Ovary (tissue), 7 donors: ENCODE measurements around a stretch of chr13.

DNA sequence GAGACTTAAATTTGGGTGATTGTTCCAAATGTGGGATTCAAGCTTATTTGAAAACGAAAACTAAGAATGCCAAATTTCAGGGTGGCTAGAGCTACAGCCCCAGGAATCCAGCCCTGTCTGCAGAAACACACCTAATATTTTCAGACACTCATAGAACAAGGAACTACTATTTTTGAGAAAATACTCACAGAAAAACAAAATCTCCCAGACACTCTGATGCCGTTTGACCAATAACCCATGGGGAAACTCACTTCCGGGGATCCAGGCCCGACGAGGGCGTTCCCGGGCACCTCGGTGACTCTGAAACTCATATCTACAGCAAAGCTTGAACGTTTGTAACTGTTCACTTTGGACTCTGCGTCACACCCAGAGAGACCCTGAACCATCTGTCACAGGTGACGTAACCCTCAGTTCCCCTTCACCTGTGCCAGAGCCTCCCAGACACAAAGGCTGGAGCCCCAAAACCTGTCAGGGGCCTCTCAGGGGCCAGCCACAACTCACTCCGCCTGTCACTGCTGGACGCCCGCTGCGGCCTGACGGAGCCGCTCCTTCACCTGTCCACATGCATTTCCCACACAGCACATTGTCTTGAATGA, 8.1 kb downstream of the RASA3 start:
- PRO-cap, 7 experiments = no peak in any of the 7 experiments
- RAMPAGE, long total RNA, 2 experiments = no peak in any of the 2 experiments

DNA sequence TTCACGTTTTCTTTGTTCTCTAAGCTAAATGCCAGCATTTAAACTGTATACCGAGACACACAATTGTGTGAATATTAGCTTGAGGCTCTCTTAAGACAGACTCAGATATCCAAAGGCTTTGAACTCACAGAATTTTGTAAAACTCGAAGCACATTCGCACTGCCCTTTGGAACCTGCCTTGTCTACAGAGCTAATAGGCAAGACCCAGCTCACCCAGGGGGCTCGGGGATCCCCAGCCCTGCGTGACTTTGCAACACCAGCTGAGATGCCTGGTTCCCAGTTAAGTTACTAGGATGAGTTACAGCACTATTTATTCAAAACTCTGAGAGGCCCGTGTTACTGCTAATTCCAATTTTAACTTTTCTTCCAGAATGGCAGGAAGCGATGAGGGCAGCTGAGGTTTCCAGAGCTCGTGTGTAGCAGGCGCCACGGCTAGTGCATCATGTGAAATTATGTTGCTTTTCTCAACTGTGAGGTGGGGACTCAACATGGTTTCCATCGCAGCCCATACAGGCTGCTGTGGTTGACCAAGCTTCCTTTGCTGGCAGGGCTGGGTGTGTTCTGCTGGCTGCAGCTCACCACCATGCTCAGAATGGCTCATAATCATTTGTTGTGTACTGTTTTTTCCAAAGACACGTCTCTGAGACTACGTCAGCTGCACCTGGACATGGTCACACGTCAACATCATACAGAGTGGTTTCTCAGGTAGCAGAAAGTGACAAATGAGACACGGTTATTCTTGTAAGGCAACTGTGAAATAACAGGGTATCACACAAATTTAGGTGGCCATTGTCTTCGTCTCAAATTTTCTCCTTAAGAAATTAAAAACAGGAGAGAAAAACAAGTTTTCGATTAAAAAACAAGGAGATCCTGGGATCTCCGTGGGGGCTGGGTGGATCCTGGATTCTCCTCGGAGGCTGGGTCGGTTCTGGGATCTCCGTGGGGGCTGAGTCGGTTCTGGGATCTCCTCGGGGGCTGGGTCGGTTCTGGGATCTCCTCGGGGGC, 16.0 kb upstream of the RASA3 start:
- PRO-cap, 7 experiments = no peak in any of the 7 experiments
- RAMPAGE, long total RNA, 2 experiments = no peak in any of the 2 experiments

- PRO-cap, 7 experiments = no peak in any of the 7 experiments
- RAMPAGE, long total RNA, 2 experiments = no peak in any of the 2 experiments
Observed at GRCh38 chr13:114238629-114239193, 4.0 kb downstream of the CDC16 start.

GRCh38 chr13:114296278-114296973, 15.0 kb downstream of the UPF3A start:
- PRO-cap, 7 experiments = no peak in any of the 7 experiments
- RAMPAGE, long total RNA, 2 experiments = no peak in any of the 2 experiments

GRCh38 chr13:114324837-114325167, 10.5 kb downstream of the CHAMP1 start:
- PRO-cap, 7 experiments = no peak in any of the 7 experiments
- RAMPAGE, long total RNA, 2 experiments = no peak in any of the 2 experiments

DNA sequence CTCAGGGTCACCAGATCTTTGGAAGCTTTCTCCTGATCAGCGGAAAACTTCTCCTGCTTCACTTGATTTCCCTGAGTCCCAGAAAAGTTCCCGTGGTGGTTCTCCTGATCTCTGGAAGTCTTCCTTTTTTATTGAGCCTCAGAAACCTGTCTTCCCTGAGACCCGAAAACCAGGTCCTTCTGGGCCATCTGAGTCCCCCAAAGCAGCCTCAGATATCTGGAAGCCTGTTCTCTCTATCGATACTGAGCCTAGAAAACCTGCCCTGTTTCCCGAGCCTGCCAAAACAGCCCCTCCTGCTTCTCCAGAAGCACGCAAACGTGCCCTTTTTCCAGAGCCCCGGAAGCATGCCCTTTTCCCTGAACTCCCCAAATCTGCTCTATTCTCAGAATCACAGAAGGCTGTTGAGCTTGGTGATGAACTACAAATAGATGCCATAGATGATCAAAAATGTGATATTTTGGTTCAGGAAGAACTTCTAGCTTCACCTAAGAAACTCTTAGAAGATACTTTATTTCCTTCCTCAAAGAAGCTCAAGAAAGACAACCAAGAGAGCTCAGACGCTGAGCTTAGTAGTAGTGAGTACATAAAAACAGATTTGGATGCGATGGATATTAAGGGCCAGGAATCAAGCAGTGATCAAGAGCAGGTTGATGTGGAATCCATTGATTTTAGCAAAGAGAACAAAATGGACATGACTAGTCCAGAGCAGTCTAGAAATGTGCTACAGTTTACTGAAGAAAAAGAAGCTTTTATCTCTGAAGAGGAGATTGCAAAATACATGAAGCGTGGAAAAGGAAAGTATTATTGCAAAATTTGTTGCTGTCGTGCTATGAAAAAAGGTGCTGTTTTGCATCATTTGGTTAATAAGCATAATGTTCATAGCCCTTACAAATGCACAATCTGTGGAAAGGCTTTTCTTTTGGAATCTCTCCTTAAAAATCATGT, 11.1 kb downstream of the CHAMP1 start:
- PRO-cap, 7 experiments = no peak in any of the 7 experiments
- RAMPAGE, long total RNA, 2 experiments = start-site peak on the plus strand in 1 of 2 experiments, centred at position 402 of the sequence, 15 reads per replicate